Measurements from ENCODE around the genes RGPD3, ST6GAL2 and RGPD4.

DNA sequence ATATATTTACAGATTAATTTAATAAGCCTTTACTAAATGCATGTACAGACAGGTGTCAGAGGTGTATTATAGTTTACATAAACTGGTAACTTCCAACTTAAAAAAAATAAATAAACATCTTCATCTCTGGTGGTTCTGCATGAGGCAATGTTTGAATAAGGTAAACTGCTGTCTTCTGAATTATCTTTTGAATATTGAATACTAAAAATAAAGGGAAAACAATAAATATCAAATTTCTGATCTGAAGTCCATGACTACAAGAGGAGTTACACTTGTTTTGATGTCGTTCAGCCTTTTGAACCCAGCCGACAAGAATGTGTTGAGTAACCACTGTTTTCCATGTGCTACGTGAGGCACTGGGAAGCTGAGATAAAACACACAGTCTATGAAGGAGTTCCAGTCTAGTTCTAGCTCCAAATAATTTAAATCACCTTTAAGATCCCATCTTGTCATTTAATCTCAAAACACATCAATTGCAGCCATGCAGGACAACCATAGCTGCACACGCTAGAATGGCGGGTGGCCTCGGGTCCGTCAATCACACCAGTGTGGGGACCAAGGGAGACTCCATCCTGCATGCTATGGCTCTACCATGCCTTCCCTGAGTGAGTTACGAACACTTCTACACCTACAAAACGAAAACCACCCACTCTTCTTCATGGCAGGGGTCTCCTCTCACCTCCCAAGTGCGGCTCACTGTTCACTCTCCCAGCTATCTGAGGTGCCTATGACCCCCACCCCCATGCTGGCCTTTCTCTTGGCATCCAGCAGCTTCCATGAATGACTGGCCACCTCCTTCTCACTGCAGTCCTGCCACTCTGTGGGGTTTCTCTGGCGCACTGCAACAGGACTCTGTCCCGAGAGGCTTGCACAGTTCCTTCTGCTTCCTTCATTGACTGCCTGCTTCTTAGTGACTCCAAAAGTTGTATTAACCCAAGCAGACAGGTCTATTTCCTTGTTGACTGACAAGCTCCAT lies 3.8 kb downstream of the FHL2 start:
- PRO-cap, result no peak

DNA sequence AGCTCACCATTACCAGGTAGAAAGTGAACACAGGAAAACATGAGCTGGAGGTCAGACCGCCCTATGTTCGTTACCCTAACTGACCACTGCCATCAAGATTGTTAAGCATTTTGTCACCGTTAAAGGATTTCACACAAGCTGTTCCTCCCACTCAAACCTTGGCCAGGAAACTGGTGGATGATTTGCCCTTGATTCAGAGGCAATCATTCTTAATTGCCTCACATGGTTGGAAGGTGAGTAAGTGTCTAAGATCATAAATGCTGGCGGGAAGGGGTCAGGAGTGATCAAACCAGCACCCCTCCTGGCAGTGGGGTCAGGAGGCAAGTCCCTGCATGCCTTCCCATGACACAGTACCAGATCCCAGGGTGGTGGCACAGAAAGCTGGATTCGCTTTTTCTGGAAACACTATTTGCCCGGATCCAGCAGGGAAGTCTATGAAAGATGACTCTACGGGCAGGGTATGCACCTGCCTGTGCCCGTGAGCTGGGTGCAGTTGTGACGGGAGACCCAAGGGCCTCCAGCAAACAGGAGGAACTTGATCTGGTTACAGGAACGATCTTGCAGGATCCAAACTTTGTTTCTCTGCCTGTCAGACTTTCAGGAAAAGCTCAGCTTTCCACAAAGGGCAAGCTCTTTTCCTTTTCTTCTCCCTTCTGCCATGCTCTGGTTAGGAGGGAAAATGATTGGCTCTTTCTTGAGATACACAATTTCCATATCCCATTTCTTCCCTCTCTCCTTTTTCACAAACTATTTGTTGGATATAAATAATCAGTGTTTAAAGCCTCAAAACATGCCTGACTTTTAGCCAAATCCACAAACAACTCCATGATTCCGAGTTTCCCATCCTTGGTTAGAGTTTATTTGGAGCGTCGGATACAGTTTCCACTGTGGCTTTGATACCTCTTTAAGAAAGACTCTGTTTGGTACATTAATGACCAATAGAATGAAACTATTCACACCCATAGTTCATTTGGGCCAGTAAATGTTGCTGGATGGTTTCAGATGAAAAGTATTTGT lies 5.6 kb upstream of the FHL2 start:
- PRO-cap, result no peak

GRCh38 chr2:105515320-105515720 lies 116.5 kb upstream of the FHL2 start:
- PRO-cap, result no peak

GRCh38 chr2:105757266-105757968 lies 12.7 kb downstream of the NCK2 start:
- PRO-cap, result no peak

- PRO-cap, result no peak
Measured at GRCh38 chr2:105802512-105803204, 57.9 kb downstream of the NCK2 start.

- PRO-cap, result no peak
Measured at GRCh38 chr2:105934868-105935461, 130.5 kb upstream of the ECRG4 start.

DNA sequence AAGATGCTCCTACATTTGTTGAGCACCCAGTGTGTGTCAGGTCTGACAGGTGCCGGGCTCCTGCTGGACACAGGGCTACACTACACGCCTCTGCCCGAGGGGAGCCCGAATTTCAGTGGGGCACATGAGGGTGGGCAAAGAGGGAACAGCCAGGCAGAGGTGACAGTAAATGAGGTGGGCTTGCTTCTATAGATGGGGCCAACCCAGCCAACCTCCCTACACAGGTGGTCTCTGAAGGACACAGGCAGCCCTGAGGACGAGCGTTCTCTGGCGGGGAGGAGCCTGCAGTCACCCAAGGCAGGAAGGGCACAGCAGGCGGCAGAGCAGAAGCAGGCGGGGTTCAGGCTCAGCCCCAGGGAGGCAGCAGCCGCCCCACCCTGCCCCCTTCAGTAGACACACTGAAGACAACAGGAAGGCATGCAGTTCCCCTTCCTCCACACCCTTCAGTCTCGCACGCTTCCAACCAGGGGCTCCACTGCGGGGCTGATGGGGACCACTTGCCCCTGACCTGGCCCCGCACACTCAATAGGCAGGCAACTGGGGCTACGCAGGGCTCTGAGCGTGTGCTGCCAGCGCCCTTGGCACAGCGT lies 30.2 kb downstream of the ECRG4 start:
- PRO-cap, result unidirectional peak, plus-strand start at position 422 of the sequence

GRCh38 chr2:106096668-106097216 lies 31.3 kb downstream of the ECRG4 start:
- PRO-cap, result no peak

GRCh38 chr2:106126959-106127351 lies 61.5 kb downstream of the ECRG4 start:
- PRO-cap, result no peak

- PRO-cap, result no peak
Measured at GRCh38 chr2:106269519-106270445, 75.7 kb upstream of the UXS1 start.

GRCh38 chr2:106343198-106343598 lies 125.0 kb downstream of the RGPD3 start:
- PRO-cap, result no peak

DNA sequence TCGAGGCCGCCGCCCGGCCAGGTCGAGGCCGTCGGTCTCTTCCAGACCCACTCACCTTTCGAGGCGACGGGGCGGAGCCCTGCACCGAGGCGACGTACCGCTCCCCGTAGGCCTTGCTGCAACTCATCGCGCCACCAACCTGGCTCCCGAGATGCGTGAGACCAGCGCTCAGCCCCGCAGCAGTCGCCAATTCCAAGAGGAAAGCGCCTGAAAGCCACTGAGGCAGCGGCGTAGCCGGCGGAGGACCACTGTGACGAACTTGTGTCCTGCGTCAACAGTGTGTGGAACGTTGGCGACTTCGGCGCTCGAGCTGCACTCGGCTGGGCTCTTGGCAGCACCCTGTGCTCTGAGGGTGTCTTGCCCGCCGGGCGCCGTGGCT lies at the start of gene RGPD3:
TSS of gene RGPD3 (minus strand) at position 252 of the 379 bp plus-strand sequence.
- PRO-cap, result no peak

- PRO-cap, result no peak
Measured at GRCh38 chr2:106492883-106493531, 5.8 kb downstream of the CD8B2 start.

DNA sequence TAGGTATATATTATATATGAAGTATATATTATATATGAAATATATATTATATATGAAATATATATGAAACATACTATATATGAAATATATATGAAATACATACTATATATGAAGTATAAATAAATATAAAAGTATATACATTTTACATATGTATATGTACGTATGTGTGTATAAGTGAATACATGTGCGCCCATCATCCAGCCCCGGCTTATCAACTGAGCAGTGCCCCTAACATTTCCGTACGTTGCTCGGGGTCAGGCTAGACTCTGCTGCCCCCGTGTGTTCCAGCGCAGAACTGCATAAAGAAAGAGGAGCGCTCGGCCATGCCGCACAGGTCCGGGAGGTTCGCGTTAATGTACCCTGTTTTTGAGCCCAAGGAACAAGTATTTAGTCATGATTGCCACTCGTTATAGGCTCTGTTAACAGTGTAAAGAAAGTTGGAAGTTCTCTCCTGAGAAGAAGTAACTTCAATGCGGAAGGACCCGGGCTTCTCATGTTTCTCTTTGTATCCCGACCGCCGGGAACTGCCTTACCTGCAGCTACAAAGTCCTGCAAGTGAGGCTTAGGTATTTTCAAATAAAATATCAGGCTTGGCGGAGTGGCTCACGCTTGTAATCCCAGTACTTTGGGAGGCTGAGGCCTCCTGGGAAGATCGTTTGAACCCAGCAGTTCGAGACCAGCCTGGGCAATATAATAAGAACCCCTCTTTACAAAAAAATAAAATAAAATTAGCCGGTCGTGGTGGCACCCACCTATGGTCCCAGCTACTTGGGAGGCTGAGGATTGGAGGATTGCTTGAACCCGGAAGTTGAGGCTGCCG lies 55.7 kb downstream of the CD8B2 start:
- PRO-cap, result no peak

DNA sequence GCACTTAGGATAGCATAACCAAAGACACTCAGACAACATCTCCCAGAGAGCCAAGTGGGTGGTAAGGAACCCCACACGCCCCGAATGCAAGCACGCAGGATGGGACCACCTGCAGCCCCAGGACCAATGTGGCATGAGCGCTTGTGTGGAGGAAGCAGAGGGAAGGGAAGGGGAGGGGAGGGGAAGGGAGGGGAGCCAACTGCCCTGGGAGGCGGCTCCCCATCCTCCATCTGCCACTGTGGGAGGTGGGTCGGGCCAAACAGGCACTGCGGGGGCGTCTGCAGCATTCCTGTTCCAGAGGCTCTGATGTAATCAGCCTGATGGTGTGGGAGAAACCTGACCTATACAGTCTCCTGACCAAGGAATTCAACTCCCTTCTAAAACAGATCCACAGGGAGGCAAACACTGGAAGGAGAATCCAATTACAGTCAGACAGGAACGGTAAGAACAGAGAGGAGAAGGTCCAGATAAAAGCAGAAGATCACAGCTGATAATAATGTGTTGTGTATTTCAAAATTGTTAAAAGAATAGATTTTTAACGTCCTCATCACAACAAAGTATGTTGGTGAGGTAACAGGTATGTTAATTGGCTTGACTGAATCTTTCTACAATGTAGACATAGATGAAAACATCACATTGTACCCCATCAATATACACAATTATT lies 88.8 kb downstream of the CD8B2 start:
- PRO-cap, result no peak

GRCh38 chr2:106885766-106886298 lies at the start of gene ST6GAL2:
ST6GAL2 (minus strand) TSS chr2:106886167.
- PRO-cap, result no peak

- PRO-cap, result no peak
Measured at GRCh38 chr2:107444891-107445345, 381.8 kb upstream of the RGPD4 start.

GRCh38 chr2:107826694-107827125 lies at the start of gene RGPD4:
RGPD4 (plus strand) TSS chr2:107826892.
- PRO-cap, result no peak

DNA sequence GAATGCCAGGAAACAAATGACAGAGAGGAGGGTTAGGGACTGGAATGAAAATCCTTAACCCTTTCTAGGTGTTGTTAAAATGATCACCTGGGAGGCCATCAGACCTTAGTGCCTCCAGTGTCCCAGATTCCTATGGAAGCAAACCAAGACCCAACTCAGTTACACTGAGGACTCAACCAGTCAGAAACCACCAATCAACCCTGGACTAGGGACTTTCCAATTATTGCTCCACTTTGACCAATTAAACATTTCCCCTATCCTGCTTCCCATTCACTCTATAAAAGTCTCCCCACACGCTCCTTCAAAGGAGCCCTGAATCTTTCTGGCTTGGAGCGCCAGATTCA lies 20.9 kb upstream of the SULT1C2 start:
- PRO-cap, result no peak

DNA sequence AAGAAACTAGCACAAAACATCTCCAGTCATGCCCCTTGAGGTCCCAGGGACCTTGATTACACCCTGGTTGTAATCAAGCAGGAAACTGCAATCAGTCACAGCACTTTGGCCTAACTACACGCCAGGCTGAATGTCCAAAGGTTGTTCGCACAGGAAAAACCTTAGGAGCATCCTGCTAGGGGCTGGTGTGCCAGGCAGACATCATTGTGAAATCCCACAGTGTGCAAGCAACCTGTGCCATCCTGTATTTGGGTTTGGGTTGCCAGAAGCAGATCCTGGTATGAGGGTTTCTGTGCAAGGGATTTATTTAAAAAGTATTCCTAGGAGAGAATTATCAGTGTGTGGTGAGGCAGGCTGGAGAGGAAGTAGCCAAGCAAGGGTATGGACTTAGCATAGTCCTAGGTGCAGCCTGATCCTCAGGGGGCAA lies 17.8 kb upstream of the SULT1C2 start:
- PRO-cap, result no peak

All from penis (tissue), 1 donor.